Bronchial lymph node (tissue), 1 donor: ENCODE results near the genes DCUN1D1, AP2M1 and CHRD.

- PRO-cap, result no peak
These were observed 91.3 kb downstream of the ATP11B start for GRCh38 chr3:182884640-182885014.

GRCh38 chr3:182980186-182981152 lies at the start of gene DCUN1D1:
DCUN1D1 (minus strand) TSS chr3:182980538.
- PRO-cap, result bidirectional peak, plus-strand start at chr3:182980651, minus-strand start at chr3:182980538; bidirectional peak, plus-strand start at chr3:182980874, minus-strand start at chr3:182980789

DNA sequence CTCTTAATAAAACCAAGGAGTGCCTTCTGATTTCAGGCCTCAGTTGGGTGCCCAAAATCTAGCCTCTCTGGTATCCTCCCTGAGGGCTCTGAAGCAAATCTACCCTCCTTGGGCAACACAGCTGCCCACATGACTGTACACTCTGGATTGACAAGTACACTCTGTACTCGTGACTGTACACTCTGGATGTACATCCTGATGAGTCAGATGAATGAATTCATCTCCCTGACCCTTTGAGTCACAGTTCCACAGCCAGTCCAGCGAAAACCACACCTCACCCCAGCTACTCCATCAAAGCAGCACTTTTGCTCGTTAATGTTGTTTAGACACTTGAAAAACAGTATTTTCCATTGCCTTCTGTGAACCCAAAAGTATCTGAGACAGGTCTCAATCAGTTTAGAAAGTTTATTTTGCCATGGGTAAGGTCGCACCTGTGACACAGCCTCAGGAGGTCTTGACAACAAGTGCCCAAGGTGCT lies 57.6 kb downstream of the MCF2L2 start:
- PRO-cap, result unidirectional peak, plus-strand start at position 243 of the sequence

DNA sequence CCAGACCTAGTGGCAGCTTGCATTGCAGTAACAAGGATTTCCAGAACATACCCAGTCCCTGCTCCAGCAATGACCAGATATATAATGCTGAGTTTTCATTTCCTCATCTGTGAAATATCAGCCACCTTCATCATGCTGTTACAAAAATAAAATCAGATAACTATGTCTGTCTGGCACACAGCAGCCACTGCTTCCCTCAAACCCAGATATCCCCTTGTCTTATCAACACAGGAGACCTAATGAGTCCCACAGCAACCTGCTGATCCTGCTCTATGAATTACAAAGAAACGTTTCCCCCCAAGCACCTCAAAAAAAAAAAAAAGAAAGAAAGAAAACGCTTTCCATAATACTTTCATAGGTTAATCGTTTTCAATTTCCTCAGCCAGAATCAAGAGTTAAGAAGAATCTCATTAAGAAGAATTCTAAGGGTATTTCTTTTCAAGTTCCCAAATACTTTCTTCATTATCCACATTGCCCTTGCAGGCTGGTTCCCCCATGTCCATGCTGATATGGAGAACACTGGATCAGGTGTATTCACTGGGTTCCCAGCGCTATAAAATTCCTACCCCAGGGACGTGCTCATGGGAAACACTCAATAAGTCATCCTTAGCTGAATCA lies 1.7 kb downstream of the KLHL6 start:
- PRO-cap, result bidirectional peak, plus-strand start at position 156 of the sequence, minus-strand start at position 86 of the sequence

DNA sequence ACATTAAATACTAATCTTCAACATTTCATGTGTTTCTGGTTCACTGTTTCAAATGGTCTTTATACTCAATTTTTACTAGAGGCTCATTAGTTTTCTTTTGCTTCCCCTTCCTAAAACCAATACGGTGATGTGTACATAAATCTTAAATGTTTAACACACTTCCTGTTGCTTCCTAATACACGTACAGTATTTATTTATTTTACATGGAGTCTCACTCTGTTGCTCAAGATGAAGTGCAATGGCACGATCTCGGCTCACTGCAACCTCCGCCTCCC lies 1.7 kb downstream of the PARL start:
- PRO-cap, result no peak

GRCh38 chr3:184018197-184018550 lies 490 bp upstream of the ABCC5 start:
- PRO-cap, result no peak

DNA sequence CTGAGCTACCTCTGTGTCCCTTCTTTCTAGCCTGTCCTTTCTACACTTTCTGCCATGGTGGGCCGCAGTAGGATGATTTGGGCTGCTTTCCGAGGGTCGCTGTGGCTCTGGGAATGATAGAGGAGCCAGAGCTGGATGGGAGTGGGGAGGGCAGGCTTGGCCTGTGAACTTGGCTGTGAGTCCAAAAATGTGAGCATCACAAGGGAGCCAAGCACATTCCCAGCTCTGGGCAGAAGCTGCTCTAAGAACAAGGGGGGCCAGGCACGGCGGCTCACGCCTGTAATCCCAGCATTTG lies 5.7 kb downstream of the DVL3 start:
- PRO-cap, result no peak

GRCh38 chr3:184174246-184175441 lies at the start of gene AP2M1:
AP2M1 (plus strand) TSS chr3:184174855.
- PRO-cap, result bidirectional peak, plus-strand start at chr3:184174875, minus-strand start at chr3:184174509

GRCh38 chr3:184318968-184319427 lies 4.6 kb downstream of the EIF4G1 start:
- PRO-cap, result no peak

- PRO-cap, result no peak
These were observed 8.9 kb upstream of the FAM131A start for GRCh38 chr3:184328383-184328967.

GRCh38 chr3:184332271-184333352 lies 4.8 kb upstream of the FAM131A start:
- PRO-cap, result no peak

GRCh38 chr3:184335393-184336417 lies 1.7 kb upstream of the FAM131A start:
- PRO-cap, result bidirectional peak, plus-strand start at chr3:184335806, minus-strand start at chr3:184335614; bidirectional peak, plus-strand start at chr3:184335949, minus-strand start at chr3:184335839; unidirectional peak, plus-strand start at chr3:184336276

- PRO-cap, result unidirectional peak, minus-strand start at chr3:184379726; bidirectional peak, plus-strand start at chr3:184380305, minus-strand start at chr3:184380175
These were observed at the start of gene CHRD for GRCh38 chr3:184379568-184380820. CHRD (plus strand) TSS chr3:184380054.

- PRO-cap, result no peak
These were observed 42.1 kb upstream of the EPHB3 start for GRCh38 chr3:184519548-184519747.

DNA sequence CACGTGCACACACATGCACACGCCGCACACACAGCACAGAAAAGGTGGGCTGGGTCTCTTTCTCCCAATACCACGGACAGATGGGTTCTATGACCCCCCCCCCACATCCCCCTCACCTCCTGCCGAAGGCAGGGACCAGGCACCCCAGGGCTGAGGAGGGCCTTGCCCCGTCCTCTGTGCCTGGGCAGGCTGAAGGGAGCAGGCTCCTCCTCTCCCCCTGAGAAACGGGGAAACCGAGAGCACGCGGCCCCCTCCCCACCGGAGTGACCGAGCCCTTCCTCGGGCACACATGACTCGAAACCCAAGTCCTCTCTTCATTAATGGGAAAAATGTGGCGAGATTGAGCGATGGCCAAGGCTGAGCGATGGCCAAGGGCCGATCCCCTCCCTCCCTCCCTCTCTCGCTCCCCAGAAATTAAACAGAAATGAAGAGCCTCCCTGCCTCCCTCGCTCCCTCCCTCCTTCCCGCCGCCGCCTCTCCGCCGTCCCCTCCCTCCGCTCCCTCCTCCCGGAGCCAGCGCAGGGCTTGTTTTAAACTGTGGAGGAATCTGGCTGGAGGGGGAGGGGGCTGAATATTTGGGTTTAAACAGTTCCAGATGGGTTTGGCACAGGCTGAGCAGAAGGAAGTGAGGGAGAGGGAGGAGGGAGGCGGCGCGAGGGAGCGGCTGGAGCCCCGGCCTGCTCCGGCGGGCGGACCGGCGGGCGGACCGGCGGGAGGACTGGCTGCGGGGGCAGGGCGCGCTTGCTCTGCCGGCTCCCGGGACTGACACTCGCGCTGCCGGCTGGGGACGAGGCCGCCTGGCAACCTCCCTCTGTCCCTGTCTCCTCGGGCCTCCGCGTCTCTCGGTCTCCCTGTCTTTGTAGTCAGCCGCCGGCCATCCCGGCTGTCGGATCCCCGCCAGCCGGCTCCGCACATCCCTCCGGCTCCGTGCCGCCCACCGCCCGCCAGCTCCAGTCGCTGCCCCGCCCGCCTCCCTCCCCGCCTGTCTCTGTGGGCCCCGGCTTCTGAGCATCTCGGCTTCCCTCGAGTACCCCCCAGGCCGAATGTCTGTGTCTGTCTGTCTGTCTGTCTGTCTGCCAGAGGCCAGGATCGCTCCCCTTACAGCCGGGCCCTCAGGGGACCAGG lies 7.3 kb downstream of the EPHB3 start:
- PRO-cap, result bidirectional peak, plus-strand start at position 692 of the sequence, minus-strand start at position 504 of the sequence

DNA sequence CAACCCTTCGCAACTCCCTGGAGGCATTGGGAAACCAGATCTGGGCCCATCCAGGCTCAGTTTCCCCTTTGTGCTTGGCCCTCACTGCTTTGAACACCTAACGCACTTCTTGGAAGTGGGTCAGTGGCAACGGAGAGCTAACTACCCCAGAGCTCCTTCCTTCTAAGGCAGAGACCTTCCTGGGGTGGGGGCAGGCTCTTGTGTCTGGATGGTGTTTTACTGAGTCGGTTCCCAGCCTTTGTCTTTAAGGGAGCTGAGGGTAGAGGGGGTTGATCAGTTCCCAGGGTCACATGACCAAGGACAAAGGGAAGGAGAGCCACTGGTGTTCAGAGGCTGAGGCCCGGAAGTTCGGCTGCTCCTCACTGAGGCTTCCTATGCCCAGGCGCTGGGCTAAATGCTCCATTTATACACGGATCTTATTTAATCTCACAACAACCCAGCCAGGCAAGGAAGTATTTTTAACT lies 20.9 kb downstream of the EPHB3 start:
- PRO-cap, result unidirectional peak, plus-strand start at position 319 of the sequence

DNA sequence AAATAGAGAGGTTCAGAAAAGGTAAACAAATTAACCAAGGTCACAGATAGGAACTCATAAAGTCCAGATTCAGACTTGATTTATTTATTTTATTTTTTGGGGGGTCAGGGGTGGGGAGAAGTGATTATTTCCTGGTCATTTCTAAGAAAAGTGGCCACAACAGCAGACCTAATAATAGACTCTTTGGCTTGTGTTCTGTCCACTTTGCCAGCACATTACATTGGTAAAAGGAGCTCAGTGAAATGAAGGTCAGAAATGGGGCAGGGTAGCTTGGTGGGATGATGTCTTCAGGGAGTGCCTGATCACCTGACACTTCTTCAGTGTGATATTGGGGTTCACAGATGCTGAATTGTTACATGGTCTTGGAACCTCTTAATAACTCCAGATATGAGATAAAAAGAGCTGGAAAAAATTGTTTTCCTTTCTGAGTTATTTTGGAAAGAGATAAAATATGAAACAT lies 10.1 kb downstream of the VPS8 start:
- PRO-cap, result no peak

- PRO-cap, result no peak
These were observed 49.3 kb upstream of the MAP3K13 start for GRCh38 chr3:185313619-185314122.

DNA sequence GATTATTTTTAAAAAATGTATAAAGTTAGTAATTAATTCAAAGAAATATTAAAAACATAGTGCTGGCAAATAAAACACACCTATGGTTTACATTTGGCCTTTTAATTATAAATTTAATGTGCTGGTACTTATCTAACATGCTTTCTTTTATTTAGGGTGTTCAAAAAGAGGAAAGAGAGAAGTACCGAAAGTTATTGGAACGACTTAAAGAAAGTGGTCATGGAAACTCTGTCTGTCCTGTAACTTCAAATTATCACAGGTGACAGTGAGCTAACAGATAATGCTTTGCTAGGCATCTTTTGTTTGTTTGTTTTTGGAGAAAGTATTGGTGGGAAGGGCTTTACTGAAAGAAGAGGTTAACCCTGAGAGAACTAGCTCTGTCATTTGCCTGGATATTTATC lies 23.0 kb downstream of the SENP2 start:
- PRO-cap, result no peak

- PRO-cap, result no peak
These were observed 60.7 kb downstream of the SENP2 start for GRCh38 chr3:185646830-185647205.